Anterior vena cava (tissue), 1 donor: ENCODE data around the genes MEST and COPG2.

- PRO-cap: no peak
Observed at GRCh38 chr7:129830857-129831333, 121.9 kb downstream of the UBE2H start.

DNA sequence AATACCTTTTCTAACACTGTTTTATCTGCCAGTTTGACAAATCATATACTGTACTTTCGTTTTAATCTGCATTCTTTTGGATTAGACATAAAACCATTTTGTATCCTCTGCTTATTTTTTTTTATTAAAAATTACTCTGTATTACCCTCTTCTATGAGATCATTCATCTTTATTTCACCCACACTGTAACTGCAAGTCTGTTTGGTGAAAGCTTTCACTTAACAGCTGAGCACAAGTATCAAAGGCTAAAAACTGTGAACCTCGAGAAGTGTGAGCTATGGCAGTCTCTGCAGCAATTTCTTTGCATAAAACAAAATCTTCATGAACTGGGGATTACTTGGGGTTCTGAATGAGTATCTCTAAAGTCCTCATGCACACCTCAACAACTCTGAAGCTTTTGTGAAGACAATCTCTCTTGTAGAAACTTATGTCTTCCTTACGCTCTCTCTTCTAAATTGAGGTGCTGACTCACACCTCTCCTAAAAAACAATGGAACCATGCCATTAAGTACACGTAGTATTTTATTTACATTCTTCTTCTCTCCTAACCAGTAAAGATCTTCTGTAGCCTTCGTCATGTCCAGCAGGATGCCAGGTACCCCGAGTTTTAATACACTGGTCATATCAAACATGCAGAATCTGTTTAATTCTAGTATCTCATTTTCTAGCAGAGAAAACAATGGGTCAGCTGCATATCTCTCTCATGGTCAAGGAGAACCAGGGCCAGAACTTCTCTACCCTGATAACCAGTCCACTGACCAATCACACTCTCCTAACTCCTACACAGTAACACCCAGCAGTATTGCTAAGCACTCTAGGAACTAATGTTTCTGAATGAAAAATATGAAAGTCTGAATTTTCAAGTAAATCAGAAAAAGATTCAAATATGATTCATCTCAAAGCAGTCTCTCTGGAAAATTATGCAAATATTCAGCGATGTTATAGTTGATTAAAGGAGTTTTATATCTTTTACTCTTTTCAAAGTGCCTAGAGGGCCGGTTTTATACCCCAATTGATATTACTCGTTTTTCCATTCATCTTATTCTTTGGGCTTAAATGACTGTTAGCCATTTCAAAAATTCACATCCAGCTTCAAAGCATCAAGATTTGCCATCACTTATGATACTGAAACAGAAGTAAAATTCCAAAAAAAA lies 76.8 kb downstream of the UBE2H start:
- PRO-cap: no peak

- PRO-cap: no peak
Observed at GRCh38 chr7:129982024-129982427, 29.3 kb upstream of the UBE2H start.

GRCh38 chr7:130022076-130022496 lies 29.1 kb downstream of the ZC3HC1 start:
- PRO-cap: no peak

- PRO-cap: no peak
Observed at GRCh38 chr7:130059414-130060007, 8.3 kb upstream of the ZC3HC1 start.

DNA sequence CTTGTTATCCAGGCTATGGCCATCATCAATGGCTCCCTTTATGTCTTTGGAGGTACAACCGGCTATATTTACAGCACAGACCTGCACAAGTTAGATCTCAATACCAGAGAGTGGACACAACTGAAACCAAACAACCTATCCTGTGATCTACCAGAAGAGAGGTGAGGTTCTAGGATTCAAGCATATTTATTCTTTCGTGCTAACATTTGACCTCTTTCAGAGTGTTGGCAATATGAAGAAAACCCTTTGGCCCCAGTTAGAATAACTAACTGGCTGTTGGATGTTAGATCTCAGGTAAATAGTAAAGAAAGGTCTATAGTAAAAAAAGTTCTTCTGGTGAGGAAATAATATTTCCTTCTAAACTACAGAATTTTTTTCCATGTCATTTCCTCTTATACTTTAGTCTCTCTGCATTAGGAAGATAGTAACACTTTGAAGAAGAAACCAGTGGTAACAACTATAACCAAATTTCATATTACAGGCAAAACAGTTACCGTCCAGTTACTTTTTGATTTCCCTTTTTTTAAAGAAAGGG lies 51.8 kb downstream of the KLHDC10 start:
- PRO-cap: no peak

DNA sequence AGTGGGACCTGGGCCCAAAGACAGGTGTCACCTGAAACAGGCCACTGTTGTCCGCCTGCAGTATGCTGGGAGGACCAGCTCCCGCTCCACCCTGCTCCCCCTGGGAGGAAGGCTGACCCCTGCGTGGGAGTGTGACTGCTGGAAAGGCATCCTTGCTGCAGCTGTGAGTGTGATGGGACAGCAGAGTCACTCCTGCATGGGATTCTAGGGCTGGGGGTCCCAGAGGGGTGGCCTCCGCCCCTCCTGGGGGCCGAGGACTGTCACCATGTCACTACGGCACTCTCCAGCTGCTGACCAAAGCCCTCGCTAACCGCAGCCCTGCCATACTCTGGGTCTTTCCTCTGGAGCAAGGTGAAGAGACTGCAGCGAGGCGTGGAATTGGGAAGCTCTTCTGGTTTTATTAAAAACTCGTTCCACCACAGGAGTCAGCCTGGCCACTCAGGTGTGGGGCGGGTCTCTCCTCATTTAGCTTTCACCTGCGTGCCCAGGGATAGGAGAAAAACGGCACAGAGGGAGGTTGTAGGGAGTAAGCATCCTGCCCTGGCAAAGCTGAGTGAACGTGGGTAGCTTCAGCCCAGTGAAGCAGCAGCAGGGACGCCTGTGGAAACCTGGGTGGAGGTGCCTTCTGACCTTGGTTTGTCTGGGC lies 62.9 kb downstream of the TMEM209 start:
- PRO-cap: no peak

DNA sequence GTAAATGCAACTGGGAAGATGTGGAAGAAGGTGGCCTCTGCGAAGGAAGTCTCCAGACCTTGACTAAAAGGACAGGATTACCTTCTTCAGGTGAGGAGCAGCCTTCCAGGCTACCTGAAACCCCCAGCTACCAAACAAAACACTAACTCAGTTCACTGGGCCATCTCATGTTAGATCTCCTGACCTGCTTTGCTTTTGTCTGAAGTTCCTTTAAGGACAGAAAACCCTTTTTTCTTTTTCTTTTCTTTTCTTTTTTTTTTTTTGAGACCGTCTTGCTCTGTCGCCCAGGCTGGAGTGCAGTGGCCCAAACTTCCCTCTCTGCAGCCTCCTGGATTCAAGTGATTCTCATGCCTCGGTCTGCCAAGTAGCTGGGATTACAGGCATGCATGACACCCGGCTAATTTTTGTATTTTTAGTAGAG lies 28.6 kb downstream of the SSMEM1 start:
- PRO-cap: no peak

DNA sequence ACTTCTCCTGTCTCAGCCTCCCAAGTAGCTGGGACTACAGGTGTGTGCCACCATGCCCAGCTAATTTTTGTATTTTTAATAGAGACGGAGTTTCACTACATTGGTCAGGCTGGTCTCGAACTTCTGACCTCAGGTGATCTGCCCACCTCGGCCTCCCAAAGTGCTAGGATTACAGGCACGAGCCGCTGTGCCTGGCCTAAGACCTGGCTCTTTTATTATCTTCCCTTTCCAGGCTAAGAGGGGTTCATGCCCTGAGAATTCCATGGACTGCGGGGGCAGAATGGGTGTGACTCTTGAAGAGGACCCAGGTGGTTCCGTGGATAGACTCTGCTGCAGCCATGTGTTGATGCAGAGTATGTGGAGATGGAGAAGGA lies 10.4 kb upstream of the CPA4 start:
- PRO-cap: no peak

DNA sequence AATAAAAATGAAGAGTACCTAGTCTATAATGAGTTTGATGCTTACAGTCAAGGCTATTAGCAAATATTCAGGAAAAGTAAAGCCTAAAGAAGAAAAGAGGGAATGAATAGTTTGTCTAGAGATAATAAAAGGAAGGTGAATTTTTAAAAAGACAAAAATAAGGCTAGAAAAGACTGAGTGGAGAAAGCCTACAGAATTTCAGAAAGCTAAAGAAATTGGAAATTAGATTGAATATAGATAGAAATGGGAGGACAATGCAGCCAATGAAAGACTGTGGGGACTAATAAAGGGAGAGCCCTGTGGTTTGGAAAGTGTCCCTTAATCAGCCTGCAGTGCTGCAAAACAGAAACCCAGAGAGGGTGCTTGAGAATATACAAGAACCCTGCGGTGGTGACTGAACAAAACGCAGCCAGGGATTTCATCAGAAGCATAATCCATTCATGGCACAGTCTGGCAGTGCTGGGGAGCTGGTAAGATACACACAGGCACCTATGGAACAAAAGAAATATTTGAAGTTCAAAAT lies 19.2 kb downstream of the CEP41 start:
- PRO-cap: no peak

GRCh38 chr7:130473171-130473629 lies 18.7 kb upstream of the MEST start:
- PRO-cap: no peak

GRCh38 chr7:130491588-130492825 lies at the start of gene MEST:
TSS of gene MEST (plus strand) at chr7:130492085.
- PRO-cap: bidirectional peak, plus-strand start at chr7:130492083, minus-strand start at chr7:130491953; bidirectional peak, plus-strand start at chr7:130492388, minus-strand start at chr7:130492119

GRCh38 chr7:130524435-130525106 lies 32.7 kb downstream of the MEST start:
- PRO-cap: no peak

GRCh38 chr7:130529307-130529860 lies 37.5 kb downstream of the MEST start:
- PRO-cap: no peak

- PRO-cap: no peak
Observed at GRCh38 chr7:130529861-130530815, 38.3 kb downstream of the MEST start.

GRCh38 chr7:130534670-130535560 lies 43.0 kb downstream of the MEST start:
- PRO-cap: no peak

- PRO-cap: unidirectional peak, minus-strand start at chr7:130668336; bidirectional peak, plus-strand start at chr7:130668863, minus-strand start at chr7:130668723
Observed at GRCh38 chr7:130668058-130669282, at the start of gene COPG2. TSS of gene COPG2 (minus strand) at chr7:130668748.

- PRO-cap: no peak
Observed at GRCh38 chr7:130875020-130875708, 141.2 kb upstream of the KLF14 start.

- PRO-cap: no peak
Observed at GRCh38 chr7:130894162-130895026, 160.4 kb upstream of the KLF14 start.

DNA sequence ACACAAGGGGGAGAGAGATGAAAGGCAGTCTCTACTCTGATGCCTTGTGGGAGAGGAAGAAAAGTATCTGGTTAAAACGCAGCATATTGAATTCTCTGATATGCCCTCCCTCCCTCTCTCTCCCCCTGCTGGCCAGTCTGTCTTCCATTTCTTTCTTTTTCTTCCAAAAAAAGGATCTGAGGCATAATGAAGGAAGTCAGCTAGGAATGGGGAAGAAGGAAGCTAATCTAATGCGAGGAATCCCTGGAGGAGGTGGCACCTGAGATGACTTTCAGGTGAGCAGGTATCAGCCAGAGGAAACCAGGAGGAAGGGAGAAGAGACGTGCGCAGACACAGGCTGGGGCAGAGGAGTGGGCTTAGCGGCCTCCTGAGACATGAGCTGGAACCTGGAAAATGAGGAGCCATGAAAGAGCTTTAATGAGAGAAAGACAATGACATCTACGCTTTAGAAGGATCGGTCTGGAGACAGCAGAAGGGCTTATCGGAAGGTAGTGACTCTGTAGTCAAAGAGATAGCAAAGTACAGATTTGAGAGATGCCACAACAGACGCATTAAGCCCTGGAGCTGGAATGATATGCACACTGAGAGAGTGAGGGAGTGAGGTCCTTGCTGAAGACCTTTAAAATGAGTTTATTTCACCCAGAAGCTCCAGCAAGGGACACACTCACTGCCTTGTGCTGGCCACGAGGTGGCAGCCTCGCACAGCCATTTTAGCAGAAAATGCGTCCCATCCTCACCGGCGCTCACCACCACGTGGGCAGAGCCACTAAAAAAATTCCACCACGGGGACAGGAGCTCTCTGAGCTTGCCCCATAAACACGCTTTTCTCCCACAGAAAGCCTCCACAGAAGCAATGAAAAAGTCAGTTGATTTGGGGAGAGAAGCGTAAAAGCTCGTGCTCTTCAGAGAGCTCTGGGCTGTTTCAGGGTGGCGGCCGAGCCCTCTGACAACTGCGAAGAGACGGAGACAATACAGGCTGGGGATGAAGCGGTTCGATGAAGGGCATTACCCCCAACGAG lies 162.8 kb upstream of the KLF14 start:
- PRO-cap: unidirectional peak, plus-strand start at position 865 of the sequence